Uterus (tissue), 7 donors: ENCODE measurements around a stretch of chr2.

GRCh38 chr2:86295134-86295542 is 42.3 kb downstream of the REEP1 start:
- PRO-cap, 4 experiments, result no peak in any of the 4 experiments
- RAMPAGE, long total RNA, 2 experiments, result no peak in any of the 2 experiments
- RRBS, result no CpG with 5 or more reads among the region's 7 CpGs

DNA sequence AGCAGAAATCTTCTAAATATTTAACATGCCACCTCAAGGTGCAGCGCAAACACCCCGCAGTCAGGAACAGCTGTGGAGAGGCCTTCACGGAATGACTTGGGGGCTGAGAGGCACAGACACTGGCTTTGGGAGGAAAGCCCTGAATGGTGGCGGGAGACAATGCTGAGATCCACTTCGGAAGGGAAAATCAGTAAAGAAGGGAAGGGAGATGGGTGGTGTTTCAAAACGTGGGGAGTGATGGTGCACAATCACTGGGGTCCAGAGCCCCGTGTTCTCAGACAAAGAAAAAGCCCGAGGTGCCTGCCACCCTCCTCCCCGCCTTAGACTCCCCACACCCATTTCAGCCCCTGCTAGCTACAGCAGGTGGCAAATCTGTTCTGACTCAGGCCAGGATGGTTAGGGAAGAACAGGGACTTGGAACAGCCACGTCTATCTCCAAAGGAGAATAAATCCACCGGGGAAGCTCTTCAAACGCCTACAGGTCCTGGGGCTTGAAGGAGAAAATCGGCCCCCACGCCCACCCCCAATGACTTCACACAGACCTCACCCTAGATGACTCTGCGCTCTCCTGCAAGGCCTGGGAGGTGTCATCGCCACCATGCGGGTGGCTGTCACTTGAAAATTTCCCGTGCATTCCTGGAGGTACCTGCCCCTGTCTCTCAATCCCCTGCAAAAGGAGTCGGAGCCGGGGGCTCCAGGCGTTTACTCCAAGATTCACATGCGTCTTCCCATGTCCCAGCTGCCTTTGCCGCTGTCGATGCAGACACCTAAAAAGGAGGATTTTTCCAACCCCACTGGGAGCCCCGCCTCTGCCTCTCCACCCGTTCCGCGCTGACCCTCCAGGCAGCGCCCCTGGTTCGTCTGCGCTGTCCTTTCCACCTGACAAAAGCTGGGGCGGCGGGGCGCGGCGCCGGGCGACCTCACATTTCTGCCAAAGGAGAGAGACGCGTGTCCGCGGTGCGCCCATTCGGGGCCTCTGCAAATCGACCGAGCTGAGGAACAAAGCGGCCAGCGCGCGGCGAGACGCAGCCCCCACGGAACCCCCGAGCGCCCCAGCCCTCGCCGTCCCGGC is 915 bp downstream of the REEP1 start:
- PRO-cap, 4 experiments, result peak in 1 of 4 experiments; most common plus-strand start position 885 of the sequence (in 1); most common minus-strand start position 741 of the sequence (in 1)
- RAMPAGE, long total RNA, 2 experiments, result no peak in any of the 2 experiments
- RRBS, result no CpG with 5 or more reads among the region's 58 CpGs

DNA sequence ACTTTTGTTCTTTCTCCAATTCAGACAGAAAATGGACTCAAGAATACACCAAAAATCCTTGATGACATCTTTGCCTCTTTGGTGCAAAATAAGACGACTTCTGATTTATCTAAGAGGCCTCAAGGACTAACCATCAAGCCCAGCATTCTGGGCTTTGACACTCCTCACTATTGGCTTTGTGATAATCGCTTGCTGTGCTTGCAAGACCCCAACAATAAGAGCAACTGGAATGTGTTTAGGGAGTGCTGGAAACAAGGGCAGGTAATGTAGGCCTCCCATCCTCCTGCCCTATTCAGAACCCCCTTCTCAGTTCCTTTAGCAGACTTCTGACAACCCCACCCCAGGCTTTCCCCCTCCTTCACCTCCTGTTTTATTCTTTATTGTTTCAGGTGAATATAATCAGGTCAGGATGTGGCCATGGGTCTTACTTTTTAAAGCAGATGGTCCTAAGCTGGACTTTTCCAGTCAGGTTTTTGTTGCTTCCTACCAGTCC is 41.3 kb downstream of the KDM3A start:
- PRO-cap, 4 experiments, result no peak in any of the 4 experiments
- RAMPAGE, long total RNA, 2 experiments, result start-site peak on the plus strand in 1 of 2 experiments, centred at position 213 of the sequence, 21 reads per replicate
- RRBS, result no CpG with 5 or more reads among the region's 2 CpGs

- PRO-cap, 4 experiments, result peak in 4 of 4 experiments; most common plus-strand start chr2:86623056 (in 2); most common minus-strand start chr2:86623289 (in 4)
- RAMPAGE, long total RNA, 2 experiments, result no peak in any of the 2 experiments
- RRBS, result 2% methylated on average over 48 of the region's 103 CpGs
These were observed 586 bp downstream of the RNF103 start for GRCh38 chr2:86622838-86623720.

- PRO-cap, 4 experiments, result no peak in any of the 4 experiments
- RAMPAGE, long total RNA, 2 experiments, result no peak in any of the 2 experiments
- RRBS, result no CpG with 5 or more reads among the region's 9 CpGs
These were observed 17.0 kb downstream of the CD8A start for GRCh38 chr2:86773293-86774474.

- PRO-cap, 4 experiments, result no peak in any of the 4 experiments
- RAMPAGE, long total RNA, 2 experiments, result start-site peak on the plus strand in 1 of 2 experiments, at chr2:86775518-86775813 at its widest, 18 reads per replicate
- RRBS, result no CpG with 5 or more reads among the region's 11 CpGs
These were observed 15.0 kb downstream of the CD8A start for GRCh38 chr2:86775361-86776394.

DNA sequence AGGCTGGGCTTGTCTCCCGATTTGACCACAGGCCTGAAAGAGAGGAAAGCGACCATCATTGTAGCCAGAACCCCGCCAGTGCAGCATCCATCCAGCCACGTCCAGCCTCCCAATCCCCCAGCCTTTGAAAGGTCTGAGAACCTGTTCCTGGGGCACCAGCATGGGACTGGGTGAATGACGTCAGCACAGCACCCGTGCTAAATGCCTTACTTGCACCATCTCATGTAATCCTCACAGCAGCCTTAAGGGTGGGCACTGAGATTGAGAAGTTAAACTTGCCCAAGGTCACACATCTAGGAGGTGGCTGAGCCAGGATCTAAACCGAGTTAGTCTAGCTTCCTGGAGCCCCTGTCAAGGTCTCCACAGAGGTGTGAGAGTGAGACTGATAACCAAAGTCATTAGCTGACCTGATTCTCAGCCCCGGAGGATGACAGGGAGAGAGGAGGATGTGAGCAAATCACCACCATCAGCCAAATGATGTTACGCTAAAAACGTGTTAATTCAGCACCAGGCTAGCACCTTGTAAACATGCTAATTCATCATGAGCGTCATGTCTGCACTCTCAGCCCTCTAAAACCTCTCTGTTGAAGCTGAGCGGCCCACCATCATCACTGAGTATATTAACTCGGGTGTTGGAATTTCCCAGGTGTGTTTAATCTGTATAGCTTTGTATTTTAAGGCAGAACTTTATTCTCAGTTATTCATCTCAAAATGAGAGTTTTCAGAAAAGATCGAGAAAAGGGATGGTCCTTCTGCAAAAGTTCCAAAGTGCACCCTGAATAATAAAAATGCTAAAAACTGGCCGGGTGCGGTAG is 4.6 kb downstream of the CD8A start:
- PRO-cap, 4 experiments, result no peak in any of the 4 experiments
- RAMPAGE, long total RNA, 2 experiments, result no peak in any of the 2 experiments
- RRBS, result no CpG with 5 or more reads among the region's 16 CpGs

- PRO-cap, 4 experiments, result no peak in any of the 4 experiments
- RAMPAGE, long total RNA, 2 experiments, result no peak in any of the 2 experiments
- RRBS, result no CpG with 5 or more reads among the region's 5 CpGs
These were observed 3.0 kb upstream of the CD8A start for GRCh38 chr2:86793585-86794188.

DNA sequence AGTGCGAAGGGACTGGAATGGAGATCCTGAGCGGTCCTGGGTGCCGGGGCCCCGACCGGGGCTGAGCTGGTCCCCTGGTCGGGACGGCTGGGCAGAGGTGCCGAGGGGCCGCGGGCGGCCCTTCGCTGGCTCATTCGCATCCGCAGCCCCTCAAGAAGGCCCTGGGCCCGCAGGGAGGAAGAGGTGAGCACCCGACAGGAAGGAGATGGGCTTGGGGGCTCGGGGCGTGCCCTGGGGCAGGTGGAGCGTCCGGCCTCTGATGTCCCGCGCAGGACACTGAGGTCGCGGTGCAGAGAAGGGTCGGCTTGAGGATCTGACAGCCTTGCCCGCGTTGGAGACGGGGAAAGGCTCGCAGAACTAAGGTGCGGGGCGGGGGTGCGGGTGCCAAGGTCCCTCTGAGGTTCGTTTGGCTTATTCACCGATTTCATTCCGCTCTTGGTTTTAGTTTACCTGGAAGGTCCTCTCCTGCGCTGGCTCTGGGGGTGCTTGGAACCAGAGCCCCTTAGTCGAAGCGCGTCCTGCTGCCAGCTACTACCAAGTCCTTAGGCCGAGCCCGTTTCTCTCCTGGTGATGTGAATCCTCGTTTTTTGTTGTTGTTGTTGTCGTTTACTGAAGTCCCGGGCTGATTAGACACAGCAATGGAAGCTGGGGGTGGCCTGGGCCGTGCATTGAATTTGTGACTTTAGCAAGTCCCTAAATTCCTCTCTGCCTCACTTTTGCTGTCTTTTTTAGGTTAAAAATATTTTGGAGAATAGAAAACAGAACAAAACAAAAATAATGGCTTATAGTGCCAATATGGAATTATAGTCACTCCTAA is 18.9 kb upstream of the CD8A start:
- PRO-cap, 4 experiments, result no peak in any of the 4 experiments
- RAMPAGE, long total RNA, 2 experiments, result no peak in any of the 2 experiments
- RRBS, result no CpG with 5 or more reads among the region's 45 CpGs

DNA sequence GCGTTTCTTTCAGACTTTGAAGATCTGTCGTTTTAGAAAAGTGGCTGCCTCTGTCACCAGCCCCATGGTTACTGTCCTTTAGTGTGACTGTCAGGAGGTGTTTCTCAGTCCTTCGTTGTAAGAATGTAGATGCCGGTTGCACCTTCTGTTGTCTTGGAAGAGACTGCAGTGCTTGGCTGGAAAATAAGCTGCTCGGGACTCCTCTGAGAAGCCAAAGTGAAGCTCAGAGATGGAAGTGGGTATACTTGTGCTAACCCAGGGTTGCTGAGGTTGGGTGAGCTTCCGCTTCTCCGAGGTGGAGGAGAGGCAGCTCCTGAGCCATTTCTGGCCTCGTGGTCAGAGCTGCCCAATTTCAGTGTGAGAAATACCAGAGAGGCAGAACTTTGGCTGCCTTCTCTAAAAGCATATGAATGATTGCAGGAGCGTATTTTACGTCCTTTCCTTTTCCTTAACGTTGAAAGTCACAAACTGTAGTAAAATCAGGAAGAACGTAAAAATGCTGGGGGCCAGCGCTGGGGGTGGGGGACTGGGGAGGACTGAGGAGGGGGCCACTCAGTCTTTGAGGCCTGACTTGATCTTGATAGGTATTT is 292.1 kb upstream of the PLGLB2 start:
- PRO-cap, 4 experiments, result peak in 1 of 4 experiments; most common minus-strand start position 326 of the sequence (in 1)
- RAMPAGE, long total RNA, 2 experiments, result no peak in any of the 2 experiments
- RRBS, result no CpG with 5 or more reads among the region's 13 CpGs

GRCh38 chr2:87482887-87483614 is 264.8 kb upstream of the PLGLB2 start:
- PRO-cap, 4 experiments, result no peak in any of the 4 experiments
- RAMPAGE, long total RNA, 2 experiments, result no peak in any of the 2 experiments
- RRBS, result no CpG with 5 or more reads among the region's 7 CpGs

GRCh38 chr2:87521159-87521929 is 226.5 kb upstream of the PLGLB2 start:
- PRO-cap, 4 experiments, result no peak in any of the 4 experiments
- RAMPAGE, long total RNA, 2 experiments, result no peak in any of the 2 experiments
- RRBS, result no CpG with 5 or more reads among the region's 16 CpGs

DNA sequence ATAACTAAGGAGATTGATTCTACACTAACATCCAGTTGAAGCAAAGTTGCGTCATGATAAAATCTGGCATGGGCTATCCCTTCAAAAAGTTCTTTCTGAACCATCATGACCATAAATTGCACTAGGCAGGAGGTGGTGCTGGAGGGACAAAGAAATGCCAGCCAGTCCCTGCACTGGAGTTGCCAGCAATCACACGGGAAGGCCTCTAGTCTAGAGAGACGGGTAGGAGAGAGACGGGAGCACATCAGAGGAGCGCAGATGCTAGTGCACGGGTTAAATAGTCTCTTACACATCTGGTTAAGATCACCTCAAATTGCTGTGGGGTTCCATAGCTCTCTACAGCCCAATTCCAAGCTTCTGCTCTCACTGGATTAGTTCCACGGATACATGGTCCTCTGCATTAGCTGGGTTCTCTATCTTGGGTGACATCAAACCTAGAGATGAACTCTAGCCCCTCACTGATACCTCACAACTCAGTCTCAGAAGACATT is 111.1 kb upstream of the PLGLB2 start:
- PRO-cap, 4 experiments, result no peak in any of the 4 experiments
- RAMPAGE, long total RNA, 2 experiments, result no peak in any of the 2 experiments
- RRBS, result no CpG with 5 or more reads among the region's 7 CpGs

DNA sequence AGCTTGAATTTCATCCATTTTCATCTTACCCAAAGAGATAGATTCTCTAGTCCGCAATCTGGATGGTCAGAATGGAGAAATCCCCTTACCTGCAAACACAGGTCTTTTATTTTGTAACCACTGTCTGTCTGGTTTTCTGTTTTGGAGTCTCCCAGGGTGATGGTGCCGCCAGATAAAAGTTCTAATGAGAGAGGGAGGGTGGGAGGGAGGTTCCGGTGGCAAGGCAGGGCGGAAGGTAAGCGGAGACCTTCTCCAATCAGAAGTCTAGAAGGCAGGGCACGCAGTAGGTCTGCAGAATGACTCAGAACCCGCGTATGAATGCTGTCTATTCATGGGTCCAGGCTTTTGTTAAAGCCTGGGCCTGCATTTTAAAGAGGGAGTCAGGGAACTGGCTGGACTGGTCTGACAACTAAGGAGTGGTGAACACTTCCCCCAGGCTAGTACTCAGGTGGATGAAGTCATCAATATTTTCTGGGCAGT is 85.6 kb upstream of the PLGLB2 start:
- PRO-cap, 4 experiments, result no peak in any of the 4 experiments
- RAMPAGE, long total RNA, 2 experiments, result no peak in any of the 2 experiments
- RRBS, result no CpG with 5 or more reads among the region's 8 CpGs

DNA sequence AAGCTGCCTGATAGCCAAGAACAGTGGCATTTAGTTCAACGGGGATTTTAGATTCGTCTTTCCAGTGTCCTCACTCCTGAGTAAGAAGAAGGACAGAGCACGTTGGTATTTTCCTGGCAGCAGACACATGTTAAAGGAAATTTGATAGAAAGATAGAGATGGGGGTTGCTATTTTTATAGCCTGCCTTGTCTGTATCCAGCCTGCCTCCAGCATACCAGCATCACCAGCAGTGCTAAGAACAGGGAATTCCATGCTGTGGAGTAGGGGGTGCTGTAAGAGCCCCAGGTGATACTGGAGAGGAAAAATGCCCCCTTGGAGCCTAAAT is 1.1 kb upstream of the SMYD1 start:
- PRO-cap, 4 experiments, result no peak in any of the 4 experiments
- RAMPAGE, long total RNA, 2 experiments, result no peak in any of the 2 experiments
- RRBS, result no CpG with 5 or more reads among the region's 3 CpGs

GRCh38 chr2:88482015-88482386 is 29.5 kb upstream of the FOXI3 start:
- PRO-cap, 4 experiments, result no peak in any of the 4 experiments
- RAMPAGE, long total RNA, 2 experiments, result no peak in any of the 2 experiments
- RRBS, result no CpG with 5 or more reads among the region's 4 CpGs

- PRO-cap, 4 experiments, result peak in 1 of 4 experiments; most common plus-strand start chr2:88506734 (in 1)
- RAMPAGE, long total RNA, 2 experiments, result no peak in any of the 2 experiments
- RRBS, result no CpG with 5 or more reads among the region's 6 CpGs
These were observed 17.8 kb upstream of the TEX37 start for GRCh38 chr2:88506612-88507011.

GRCh38 chr2:88538304-88538594 is 13.8 kb downstream of the TEX37 start:
- PRO-cap, 4 experiments, result no peak in any of the 4 experiments
- RAMPAGE, long total RNA, 2 experiments, result no peak in any of the 2 experiments
- RRBS, result no CpG with 5 or more reads among the region's 5 CpGs

- PRO-cap, 4 experiments, result no peak in any of the 4 experiments
- RAMPAGE, long total RNA, 2 experiments, result no peak in any of the 2 experiments
- RRBS, result no CpG with 5 or more reads among the region's 2 CpGs
These were observed 23.2 kb downstream of the EIF2AK3 start for GRCh38 chr2:88604016-88604467.

DNA sequence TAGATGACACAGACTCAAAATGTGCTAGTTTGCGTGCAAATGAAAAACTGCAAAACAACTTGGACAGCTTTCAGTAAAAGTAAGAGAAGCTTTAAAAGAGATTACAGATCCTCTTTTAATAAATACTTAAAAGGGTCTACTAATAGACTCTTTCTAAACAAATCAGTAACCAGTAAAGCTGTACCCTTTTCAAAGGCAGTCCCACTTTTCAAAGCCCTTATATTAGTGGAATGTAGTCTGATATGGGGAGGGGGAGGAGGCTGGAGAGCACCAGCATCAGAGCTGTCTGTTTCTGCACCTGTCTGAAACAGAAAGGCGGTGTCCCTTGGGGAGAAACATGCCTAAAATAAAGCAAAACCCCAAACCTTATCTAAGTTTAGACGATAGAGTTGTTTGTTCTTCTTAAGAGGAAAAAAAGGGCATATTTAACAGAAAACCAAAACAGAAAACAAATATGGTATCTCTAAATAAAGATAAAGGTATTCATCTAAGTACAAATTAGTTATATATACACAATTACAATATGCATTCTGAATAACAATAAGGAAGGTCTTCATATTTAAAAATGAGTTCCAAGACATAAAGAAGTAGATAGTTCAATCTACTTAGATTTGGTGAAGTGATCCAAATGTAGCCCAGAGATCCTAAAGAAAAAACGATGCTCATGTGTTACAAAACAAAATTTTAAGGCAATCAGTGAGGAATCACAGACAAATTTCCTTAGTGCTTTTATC is 20.5 kb downstream of the EIF2AK3 start:
- PRO-cap, 4 experiments, result no peak in any of the 4 experiments
- RAMPAGE, long total RNA, 2 experiments, result no peak in any of the 2 experiments
- RRBS, result no CpG with 5 or more reads among the region's 4 CpGs